Heart right ventricle (tissue), 2 donors: Measurements from ENCODE around the gene ITGA4.

DNA sequence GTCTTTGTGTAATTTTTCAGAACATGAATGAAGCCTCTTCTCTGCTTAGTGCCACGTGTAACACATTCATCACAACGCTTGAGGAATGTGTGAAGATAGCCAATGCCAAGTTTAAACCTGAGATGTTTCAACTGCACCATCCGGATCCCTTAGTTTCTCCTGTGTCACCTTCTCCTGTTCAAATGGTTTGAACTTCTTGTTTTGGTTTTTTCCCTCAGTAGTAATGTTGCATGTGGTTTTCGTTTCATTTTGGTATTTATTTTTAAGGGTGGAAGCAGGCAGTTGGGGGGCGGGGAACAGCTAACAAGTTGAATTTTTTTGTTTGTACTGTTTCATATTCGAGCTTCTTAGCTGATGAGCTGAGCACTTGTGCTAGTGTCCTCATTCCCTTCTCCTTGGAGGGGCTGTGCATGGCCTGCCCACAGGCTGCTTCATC, 15.2 kb downstream of the PLEKHA3 start:
- PRO-cap, 2 experiments = no peak in any of the 2 experiments

DNA sequence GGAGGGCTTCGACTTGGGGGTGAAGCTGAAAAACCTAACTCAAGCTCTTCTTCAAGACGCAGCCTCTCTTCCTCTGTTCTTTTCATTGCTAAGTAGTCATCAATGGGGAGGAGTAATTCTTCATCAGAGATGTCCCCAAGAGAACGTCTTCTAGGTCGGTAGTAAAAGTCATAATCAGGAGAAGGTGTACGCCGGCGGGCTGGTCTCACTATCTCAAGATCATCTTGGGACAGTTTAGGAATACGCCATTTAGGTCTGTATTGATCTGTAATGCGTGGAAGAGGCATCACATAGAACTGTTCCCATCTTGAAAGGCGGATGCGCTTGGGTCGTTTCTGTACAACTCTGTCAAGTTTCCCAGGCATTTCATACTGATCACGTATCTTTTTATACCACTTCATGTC, 52.3 kb downstream of the PLEKHA3 start:
- PRO-cap, 2 experiments = no peak in any of the 2 experiments

- PRO-cap, 2 experiments = no peak in any of the 2 experiments
These were observed 77.7 kb downstream of the PLEKHA3 start for GRCh38 chr2:178557682-178558694.

GRCh38 chr2:178563961-178564536, 83.8 kb downstream of the PLEKHA3 start:
- PRO-cap, 2 experiments = peak in 1 of 2 experiments; most common minus-strand start chr2:178564276 (in 1)

- PRO-cap, 2 experiments = no peak in any of the 2 experiments
These were observed 88.8 kb downstream of the PLEKHA3 start for GRCh38 chr2:178568979-178569589.

- PRO-cap, 2 experiments = peak in 1 of 2 experiments; most common minus-strand start chr2:178599073 (in 1)
These were observed 118.7 kb downstream of the PLEKHA3 start for GRCh38 chr2:178598968-178599429.

GRCh38 chr2:178617555-178618208, 137.4 kb downstream of the PLEKHA3 start:
- PRO-cap, 2 experiments = no peak in any of the 2 experiments

- PRO-cap, 2 experiments = no peak in any of the 2 experiments
These were observed 81.9 kb downstream of the TTN start for GRCh38 chr2:178725163-178725981.

DNA sequence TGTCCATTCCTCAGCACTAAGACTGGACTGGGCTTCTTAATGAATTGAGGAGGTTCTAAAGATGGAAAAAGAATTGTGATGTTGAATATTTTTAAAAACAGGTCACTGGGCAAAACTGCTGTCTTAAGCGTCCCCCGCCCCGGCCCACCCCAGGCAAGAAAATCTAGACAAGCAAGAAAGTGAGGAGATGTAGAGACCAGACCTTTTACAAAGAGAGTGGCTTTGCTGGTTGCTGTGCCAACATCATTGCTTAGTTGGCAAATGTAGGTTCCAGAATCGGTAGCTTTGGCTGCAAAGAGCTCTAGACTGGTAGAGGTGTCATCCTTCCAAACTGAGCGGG, 77.4 kb downstream of the TTN start:
- PRO-cap, 2 experiments = peak in 1 of 2 experiments; most common minus-strand start position 161 of the sequence (in 1)

DNA sequence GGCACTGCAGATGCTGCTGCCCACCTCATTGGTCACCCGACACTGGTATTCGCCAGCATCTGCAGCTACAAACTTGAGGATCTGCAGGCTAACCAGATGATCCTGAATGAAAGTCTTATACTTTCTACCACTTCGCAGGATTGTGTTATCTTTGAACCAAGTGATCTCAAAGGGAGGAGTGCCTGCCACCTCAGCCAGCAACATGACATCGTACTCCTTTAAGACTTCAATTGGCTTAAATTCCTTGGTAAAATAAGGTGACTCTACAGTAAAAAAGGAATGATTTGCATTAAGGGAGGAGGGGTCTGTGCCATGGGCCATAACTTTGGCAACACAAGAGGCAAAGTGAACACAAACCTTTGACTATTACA, 75.5 kb downstream of the TTN start:
- PRO-cap, 2 experiments = peak in 1 of 2 experiments; most common minus-strand start position 207 of the sequence (in 1)

DNA sequence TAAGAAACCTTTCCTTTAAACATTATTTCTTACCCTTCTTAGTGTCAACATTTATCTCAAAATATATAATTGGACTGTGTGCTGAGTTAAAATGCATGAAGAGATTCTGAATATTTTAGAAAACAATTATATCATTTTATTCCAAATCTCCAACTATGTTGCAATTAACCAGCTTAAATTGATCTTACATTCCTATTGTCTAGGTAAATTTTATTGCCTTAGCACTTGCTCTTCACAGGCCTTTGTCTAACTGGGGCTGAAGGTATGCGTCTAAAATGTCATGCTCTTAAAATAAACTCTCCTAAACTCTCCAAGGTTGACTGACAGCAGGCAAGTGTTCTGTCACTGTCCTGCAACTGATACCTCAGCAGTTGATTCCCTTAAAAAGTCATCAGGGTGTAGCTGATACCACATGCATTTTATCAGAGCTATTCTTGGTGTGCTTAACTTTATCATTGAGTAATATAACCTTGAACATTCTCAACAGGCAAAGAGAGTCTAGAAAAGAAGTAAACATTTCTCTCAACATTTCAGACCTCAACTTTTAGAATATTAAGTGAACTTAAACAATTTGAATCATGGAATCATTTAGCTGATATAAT, 713 bp downstream of the TTN start:
- PRO-cap, 2 experiments = peak in 2 of 2 experiments; most common plus-strand start position 483 of the sequence (in 1); most common minus-strand start position 248 of the sequence (in 1)

GRCh38 chr2:178808090-178808515, 880 bp upstream of the TTN start:
- PRO-cap, 2 experiments = peak in 1 of 2 experiments; most common minus-strand start chr2:178808234 (in 1)

DNA sequence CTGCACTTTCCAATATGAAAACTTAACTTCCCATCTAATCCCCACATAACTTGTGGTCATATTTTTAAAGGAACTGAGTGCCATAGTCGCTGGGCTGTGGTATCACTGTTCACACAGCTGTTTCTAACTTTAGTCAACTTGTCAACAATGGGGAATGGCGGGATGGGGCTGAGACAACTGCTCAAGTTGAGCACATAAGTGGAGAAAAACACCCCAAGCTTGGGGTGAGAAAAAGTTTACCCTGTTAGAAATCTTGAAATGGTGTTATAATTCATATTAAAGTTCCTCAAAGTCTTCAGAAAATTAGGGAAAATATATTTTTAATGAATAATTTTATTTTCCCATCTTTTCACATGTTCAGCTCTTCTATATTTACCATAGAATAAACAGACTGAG, 52.1 kb upstream of the TTN start:
- PRO-cap, 2 experiments = peak in 1 of 2 experiments; most common plus-strand start position 154 of the sequence (in 1); most common minus-strand start position 104 of the sequence (in 1)

- PRO-cap, 2 experiments = no peak in any of the 2 experiments
These were observed 18.2 kb downstream of the CCDC141 start for GRCh38 chr2:179031498-179032427.

- PRO-cap, 2 experiments = no peak in any of the 2 experiments
These were observed 8.8 kb upstream of the SESTD1 start for GRCh38 chr2:179273250-179273968.

- PRO-cap, 2 experiments = no peak in any of the 2 experiments
These were observed 294.6 kb upstream of the SESTD1 start for GRCh38 chr2:179559247-179559525.

- PRO-cap, 2 experiments = no peak in any of the 2 experiments
These were observed 279.8 kb downstream of the ZNF385B start for GRCh38 chr2:179581525-179582014.

DNA sequence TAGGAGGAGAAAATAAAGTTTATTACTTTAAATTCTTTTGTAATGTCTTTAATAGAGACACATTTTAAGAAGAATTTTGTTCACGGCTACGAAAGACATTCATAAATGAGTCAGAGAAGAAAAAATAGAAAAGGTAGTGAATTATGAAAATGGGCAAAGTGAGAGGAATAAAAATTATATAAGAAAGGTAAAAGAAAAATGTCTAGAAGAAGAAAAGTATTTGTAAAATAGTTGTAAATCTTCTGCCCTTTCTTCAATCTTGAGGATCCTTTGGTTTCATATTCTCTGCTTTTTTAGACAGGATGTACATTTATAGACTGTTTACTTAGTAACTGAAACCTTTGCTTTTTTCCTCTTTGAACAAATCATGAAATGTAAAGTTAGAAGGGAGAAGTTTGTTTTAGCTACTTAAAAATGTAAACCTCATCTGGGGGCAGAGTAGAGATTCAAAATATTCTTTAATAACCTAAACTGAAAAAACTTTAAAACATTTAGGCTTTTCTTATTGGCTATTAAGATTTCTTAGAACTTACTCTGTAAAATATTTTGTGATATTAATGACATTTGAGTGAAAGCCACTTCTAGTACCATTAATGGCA, 150.4 kb upstream of the ITGA4 start:
- PRO-cap, 2 experiments = no peak in any of the 2 experiments

- PRO-cap, 2 experiments = no peak in any of the 2 experiments
These were observed 46.1 kb upstream of the ITGA4 start for GRCh38 chr2:181411039-181411551.

- PRO-cap, 2 experiments = peak in 2 of 2 experiments; most common plus-strand start chr2:181457423 (in 1); most common minus-strand start chr2:181457239 (in 1)
These were observed at the start of gene ITGA4 for GRCh38 chr2:181456619-181457725. TSS of gene ITGA4 (plus strand) at chr2:181457386.